ENCODE measurements around a stretch of chr13.

GRCh38 chr13:113151701-113152201, 6.7 kb upstream of the PROZ start:
- RRBS = no CpG with 5 or more reads among the region's 16 CpGs

- RRBS = 67% methylated on average over 4 of the region's 22 CpGs
These were observed 2.9 kb downstream of the PROZ start for GRCh38 chr13:113161182-113161892.

DNA sequence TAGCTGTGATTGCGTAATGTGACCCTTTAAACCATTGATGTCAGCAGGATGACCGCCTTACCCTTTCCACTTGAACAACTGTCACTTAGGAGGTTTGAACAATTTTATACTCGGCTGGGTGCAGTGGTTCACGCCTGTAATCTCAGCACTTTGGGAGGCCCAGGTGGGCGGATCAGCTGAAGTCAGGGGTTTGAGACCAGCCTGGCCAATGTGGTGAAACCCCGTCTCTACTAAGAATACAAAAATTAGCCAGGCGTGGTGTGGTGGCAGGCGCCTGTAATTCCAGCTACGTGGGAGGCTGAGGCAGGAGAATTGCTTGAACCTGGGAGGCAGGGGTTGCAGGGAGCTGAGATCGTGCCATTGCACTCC, 3.0 kb downstream of the LAMP1 start:
- RRBS = no CpG with 5 or more reads among the region's 10 CpGs

GRCh38 chr13:113319165-113319981, 22.3 kb downstream of the LAMP1 start:
- RRBS = no CpG with 5 or more reads among the region's 27 CpGs

GRCh38 chr13:113321313-113322585, 24.7 kb downstream of the LAMP1 start:
- RRBS = no CpG with 5 or more reads among the region's 54 CpGs

DNA sequence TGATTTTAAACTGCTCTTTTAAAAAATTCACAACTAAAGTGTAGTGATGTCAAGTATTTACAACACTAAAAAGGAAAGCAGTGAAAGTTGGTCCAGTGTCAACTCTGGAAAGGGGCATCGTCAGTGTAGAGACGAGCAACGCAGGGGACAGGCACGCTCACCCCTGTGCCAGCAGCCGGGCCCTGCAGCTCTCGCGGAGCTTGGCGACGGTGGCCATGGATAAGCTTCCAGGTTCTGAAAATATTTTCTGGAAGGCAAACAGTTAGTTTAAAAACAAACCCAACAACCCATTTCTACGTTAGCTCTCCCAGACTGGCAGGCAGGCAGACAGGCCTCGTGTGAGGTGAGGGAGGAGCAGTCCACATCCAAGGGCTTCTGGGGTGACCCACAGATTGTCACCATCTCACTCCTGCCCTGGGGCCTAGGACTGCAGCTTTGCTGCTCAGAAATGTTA, 27.3 kb downstream of the LAMP1 start:
- RRBS = no CpG with 5 or more reads among the region's 11 CpGs

GRCh38 chr13:113393068-113393657, 29.2 kb upstream of the GRTP1 start:
- RRBS = no CpG with 5 or more reads among the region's 20 CpGs

DNA sequence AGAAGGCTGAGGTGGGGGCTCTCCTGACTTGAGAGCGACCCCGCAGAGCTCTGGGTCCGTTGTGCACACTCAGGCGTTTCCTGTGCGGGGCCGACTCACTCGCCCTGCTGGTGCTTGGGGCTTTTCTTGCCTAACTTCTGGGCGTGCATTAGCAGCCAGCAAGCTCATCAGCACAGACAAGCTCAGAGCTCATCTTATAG, 23.7 kb downstream of the ADPRHL1 start:
- RRBS = no CpG with 5 or more reads among the region's 8 CpGs

- RRBS = no CpG with 5 or more reads among the region's 32 CpGs
These were observed 1.2 kb downstream of the ADPRHL1 start for GRCh38 chr13:113451871-113452676.

DNA sequence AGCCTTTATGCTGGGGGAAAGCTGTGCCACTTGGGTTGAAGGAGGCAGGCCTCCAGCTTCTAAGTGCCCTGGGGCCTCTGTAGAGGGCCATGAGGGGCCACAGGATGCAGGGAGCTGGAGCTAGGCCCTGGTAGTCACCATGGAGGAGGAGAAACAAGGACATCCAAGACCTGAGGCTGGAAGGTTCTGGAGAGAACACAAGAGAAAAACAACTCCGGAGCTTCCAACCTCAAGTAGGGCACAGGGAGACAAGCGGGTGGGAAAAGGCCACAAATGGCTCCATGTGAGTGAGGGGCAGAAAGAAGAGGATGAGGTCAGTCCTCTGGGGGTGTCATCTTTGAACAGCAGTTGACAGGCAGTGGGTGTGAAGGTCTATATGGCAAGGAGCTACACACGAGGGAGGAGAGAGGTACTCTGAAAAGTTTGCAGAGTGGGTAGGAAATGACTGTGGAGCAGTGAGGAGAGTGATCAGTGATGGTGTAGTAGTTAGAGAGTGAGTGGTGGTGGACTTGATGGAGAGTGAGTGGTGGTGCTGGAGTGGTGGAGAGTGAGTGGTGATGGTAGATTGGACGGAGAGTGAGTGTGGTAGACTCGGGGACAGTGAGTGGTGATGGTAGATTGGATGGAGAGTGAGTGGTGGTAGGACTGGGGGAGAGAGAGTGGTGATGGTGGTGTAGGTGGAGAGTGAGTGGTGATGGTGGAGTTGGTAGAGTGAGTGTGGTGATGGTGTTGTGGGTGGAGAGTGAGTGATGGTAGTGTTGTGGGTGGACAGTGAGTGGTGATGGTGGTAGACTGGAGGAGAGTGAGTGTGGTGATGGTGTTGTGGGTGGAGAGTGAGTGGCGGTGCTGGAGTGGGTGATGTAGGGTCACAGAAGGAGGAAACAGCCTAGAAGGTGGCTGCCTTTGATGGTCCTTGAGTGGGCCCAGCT, 3.9 kb downstream of the TFDP1 start:
- RRBS = no CpG with 5 or more reads among the region's 6 CpGs

- RRBS = no CpG with 5 or more reads among the region's 27 CpGs
These were observed 24.2 kb downstream of the ATP4B start for GRCh38 chr13:113633608-113634391.

- RRBS = no CpG with 5 or more reads among the region's 31 CpGs
These were observed 18.1 kb downstream of the ATP4B start for GRCh38 chr13:113639697-113640460.

DNA sequence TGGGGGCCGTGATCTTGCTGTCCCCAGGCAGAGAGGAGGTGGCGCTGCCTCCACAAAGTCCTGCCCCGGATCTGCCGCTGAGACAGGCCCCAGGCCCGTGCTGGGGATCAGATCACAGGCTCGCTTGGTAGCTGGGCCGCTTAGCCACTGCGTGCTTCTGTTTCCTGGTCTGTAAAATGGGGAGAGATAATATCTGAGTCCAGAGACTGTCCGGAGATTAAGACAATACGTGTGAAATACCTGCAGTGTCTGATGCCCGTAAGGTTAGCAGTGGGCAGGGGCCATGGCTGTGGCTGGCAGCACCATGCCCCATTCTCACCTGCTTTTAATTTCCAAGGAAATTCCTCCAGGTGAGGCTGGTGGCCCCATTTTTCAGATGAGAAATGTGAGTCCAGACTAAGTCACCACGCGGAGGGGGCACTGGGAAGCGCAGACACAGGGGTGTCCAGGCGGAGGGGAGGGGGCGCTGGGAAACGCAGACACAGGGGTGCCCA, 3.3 kb downstream of the GRK1 start:
- RRBS = no CpG with 5 or more reads among the region's 17 CpGs

GRCh38 chr13:113741819-113742514, 17.1 kb upstream of the TMEM255B start:
- RRBS = no CpG with 5 or more reads among the region's 17 CpGs

GRCh38 chr13:113759615-113760205, 684 bp downstream of the TMEM255B start:
- RRBS = 12% methylated on average over 5 of the region's 27 CpGs

- RRBS = 95% methylated on average over 2 of the region's 29 CpGs
These were observed 41.9 kb downstream of the GAS6 start for GRCh38 chr13:113821879-113822439.

DNA sequence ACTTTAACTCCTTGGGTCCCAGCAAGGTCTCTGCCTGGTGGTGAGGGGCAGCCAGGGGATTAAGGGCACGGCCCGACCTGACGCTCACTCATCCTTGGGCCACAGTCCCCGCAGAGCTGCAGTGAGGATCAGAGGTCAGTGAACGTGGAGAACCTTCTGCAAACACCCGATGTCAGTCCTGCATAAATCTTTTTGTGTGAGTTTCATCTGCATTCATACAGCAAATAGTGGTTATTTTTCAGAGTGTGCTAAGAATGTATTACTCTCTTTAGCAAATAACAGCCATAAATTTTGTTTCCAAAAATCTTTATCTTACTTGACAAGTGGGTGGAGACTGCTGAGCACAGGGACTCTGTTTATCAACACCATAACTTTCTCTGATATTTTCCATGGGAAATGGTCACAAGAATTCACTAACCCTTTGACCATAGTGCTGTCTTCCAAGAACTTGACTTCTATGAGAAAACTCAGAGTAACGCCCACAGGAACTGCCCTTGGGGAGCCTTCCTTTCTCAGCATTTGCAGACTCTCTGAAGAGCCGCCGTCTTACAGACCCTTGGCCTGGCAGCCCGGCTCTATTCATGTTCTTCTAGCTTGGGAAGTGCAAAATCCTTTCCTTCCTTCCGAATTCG, 10.5 kb downstream of the GAS6 start:
- RRBS = no CpG with 5 or more reads among the region's 12 CpGs

GRCh38 chr13:113879328-113879794, 15.5 kb upstream of the GAS6 start:
- RRBS = 43% methylated on average over 2 of the region's 4 CpGs

DNA sequence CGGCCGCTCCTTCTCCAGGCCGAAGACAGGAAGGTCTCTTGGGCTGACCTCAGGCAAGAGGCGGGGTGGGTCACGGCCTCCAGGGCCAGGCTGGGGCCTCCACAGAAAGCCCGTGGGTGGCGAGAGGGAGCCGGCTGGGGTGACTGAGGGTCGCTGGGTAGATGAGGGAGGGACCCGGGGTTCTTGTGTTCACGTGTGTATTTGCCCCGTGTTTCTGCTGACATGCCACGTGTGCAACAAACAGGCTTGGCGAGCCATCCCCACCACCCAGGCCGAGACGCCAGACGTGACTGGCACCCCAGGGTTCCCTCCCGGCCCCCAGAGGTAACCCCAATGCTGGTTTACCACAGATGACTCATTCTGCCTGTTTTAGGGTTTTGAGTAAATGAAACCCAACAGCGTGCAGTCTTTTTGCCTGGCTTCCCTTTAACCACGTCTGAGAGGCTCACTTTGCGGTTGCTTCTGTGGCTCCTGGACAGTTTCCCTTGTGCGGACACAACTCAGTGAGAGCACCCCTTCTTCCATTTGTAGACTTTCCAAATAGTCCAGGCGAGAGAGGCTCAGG, 42.9 kb downstream of the C13orf46 start:
- RRBS = 27% methylated on average over 2 of the region's 23 CpGs

GRCh38 chr13:113998343-113999080, 24.6 kb upstream of the C13orf46 start:
- RRBS = 96% methylated on average over 7 of the region's 37 CpGs